ENCODE measurements around a stretch of chr10.

DNA sequence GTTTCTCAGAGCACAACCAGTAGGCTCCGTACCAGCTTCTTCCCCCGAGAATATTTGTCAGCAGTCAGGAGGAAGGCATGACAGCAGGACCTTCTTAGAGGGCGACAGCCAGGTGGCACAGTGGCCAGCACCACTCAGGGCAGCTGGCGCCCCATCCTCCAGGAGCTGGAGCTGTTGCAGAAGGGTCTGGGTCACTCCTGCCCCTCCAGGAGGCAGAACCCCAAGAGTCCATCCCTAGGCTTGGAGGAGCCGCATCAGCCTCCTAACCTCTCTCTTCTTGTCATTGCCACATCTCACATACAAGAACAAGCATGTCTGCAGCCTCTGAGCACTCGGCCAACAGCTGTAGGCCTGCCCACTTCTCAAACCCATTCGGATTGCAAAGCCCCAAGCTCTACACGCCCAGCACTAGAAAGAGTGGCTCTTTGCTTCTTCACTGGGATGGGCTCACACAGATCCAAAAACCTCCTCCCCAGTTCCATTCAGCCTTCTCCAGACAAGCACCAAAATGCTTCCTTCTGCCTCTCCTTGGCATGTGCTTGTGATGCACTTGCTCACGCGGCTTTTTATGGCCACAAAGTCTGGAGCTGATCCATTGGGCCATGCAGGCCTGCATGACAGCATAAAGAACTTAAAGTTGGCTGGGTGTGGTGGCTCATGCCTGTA lies 47.8 kb downstream of the CALML3 start:
- PRO-cap, result no peak

DNA sequence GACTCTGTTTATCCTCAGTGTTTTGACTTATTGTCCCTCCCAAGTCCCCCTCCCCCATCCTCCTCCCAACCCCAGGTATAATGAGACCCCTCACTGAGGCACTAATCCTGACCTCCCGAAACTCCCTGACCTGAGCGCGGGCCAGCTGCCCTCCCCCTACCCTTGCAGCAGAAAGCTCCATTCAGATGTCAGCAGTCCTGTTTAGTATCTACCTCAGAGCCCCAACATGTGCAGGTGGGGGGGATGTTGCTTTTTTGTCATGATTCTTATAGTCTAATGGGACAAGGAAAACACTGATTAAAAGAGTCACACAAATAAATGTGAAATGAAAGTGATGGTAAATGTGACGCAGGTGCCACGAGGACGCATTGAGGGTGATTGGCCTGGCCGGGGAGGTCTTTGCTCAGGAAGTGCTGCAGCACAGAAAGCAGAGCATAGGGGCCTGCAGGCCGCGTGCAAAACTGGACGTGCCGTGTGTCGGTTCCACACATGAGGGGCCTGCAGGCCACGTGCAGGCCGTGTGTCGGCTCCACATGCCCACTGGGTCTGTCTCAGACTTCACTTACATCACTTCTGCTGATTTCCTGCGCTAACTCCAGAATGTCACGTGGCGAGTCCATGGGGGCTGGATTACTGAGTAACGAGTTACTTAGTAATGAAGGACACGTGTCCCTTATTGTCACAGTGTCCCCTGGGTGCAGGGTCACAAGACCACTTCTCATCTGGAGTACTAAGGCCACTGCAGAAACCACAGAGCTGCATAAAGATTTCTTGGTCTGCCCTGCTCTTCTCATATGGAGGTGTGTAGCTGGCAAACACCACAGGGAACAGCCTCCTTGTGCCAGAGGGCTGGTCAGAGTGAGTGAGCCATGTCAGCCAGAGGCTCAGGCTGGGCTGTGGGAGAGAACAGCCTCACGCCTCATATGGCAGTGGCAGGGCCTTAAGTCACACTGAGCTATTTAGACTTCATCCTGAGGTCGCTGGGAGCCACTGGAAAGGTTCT lies 61.0 kb downstream of the GDI2 start:
- PRO-cap, result bidirectional peak, plus-strand start at position 274 of the sequence, minus-strand start outside the sequence

GRCh38 chr10:5811337-5811801 lies 1.9 kb downstream of the GDI2 start:
- PRO-cap, result no peak

DNA sequence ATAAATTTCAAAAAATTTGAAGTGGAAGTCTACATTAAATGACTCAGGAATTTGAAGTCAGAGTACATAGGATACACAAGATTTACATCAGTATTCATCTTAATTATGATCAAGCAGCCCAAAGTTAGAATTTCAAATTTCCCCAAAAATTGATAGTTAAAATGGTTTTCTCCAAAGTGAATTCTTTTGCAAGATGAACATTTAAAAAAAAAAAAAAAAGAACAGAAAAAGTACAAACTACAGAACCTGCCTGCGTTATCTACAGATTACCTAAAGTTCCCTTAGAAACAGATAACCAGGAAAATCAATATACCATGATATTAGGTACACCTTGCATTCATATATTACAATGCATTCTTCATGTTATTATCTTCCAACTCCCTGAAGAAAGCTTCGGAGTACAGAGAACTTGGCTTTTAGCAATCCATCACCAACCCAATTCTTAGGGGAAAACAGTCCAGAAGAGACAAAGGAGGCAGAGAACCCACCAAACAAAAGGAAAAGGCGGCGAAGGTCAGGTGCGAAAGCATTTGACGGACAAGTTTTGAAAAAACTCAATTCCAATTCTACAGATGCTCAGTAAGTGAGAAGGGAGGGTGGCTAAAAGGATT lies 1.1 kb downstream of the GDI2 start:
- PRO-cap, result bidirectional peak, plus-strand start at position 490 of the sequence, minus-strand start at position 454 of the sequence

GRCh38 chr10:5902793-5903304 lies 12.8 kb downstream of the FBH1 start:
- PRO-cap, result no peak

- PRO-cap, result no peak
Measured at GRCh38 chr10:5950273-5950864, 27.0 kb downstream of the IL15RA start.

GRCh38 chr10:5959981-5960836 lies 17.1 kb downstream of the IL15RA start:
- PRO-cap, result no peak

DNA sequence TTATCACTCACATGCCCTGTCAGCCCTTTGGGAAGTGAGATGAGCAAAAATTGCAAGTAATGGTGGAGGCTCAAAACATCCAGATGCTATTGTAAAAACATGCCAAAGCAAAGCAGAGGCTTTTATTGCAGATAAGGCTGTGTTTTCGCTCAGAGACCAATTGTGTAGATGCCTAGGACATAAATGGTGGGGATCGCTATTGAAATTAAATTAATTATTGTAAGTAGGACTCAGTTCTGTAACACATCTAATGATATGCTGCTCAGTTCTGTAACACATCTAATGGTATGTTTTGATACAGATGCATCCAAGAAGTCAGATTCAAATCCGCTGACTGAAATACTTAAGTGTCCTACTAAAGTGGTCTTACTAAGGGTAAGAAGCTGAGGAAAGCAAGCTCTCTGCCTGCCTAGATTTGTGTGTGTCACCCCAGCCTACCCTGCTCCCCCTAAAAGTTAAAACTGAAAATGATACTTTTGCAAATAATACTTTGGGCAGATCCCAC lies 24.4 kb downstream of the RBM17 start:
- PRO-cap, result no peak

DNA sequence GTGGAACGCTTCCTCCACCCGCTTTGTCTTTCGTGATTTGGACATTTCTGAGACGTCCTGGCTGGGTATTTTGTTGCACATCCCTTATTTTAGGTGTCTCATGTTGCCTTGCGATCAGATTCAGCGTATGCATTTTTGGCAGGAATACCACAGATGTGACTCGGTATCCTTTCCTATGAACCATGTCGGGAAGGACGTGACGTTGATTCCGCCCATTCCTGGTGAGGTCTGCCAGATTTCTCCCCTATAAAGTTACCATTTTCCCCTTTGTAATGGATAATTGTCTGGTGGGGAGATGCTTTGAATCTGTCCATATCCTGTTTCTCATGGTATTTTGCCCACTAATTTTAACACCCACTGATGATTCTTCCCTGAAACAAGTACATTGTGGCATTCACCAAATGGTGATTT lies 49.6 kb downstream of the RBM17 start:
- PRO-cap, result no peak

DNA sequence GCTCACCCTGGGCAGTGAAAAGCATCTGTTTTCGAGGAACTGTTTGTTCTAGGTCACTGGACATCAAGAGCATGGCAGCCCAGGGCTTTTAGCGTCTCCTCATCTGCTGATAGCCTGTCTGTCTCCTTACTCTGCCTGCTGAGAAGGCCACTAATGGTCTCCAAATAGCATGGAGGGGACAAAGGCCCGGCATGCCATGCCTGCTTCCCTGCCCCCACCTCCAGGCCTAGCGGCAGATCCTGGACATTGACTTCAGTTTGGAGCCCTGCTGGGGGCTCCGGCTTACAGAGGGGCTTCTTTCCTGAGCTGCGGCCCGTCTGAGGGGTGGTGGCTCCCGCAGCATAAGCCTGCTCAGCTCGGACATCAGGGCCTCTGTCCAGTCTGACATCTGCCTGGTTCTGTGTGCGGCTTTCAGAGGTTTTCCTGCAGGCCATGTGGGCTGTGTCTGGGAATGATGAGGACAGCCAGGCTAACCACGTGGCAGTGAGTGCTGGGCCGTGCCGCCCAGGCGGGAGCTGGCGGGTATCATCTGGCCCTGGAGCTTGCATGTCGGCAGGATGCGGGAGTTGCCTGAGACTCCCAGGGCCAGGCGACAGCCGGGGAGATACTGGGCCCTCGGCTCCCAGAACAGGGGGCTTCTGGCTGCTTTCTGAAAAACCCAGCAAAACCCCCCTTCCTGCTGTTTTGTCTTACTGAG lies 9.1 kb downstream of the PFKFB3 start:
- PRO-cap, result no peak

DNA sequence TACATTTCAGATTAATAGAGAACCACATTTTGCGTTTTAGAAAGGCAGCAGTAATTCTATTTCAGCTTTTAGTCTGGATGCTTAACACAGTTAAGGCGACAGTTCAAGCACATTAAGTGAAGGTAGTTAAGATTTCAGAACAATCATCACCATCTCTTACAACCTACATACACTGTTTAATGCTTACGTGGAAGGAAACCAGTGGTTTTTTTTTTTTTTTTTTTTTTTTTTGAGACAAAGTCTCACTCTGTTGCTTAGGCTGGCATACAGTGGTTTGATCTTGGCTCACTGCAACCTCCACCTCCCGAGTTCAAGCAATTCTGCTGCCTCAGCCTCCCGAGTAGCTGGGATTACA lies 89.0 kb downstream of the PFKFB3 start:
- PRO-cap, result no peak

- PRO-cap, result no peak
Measured at GRCh38 chr10:6312676-6312875, 109.8 kb downstream of the PFKFB3 start.

DNA sequence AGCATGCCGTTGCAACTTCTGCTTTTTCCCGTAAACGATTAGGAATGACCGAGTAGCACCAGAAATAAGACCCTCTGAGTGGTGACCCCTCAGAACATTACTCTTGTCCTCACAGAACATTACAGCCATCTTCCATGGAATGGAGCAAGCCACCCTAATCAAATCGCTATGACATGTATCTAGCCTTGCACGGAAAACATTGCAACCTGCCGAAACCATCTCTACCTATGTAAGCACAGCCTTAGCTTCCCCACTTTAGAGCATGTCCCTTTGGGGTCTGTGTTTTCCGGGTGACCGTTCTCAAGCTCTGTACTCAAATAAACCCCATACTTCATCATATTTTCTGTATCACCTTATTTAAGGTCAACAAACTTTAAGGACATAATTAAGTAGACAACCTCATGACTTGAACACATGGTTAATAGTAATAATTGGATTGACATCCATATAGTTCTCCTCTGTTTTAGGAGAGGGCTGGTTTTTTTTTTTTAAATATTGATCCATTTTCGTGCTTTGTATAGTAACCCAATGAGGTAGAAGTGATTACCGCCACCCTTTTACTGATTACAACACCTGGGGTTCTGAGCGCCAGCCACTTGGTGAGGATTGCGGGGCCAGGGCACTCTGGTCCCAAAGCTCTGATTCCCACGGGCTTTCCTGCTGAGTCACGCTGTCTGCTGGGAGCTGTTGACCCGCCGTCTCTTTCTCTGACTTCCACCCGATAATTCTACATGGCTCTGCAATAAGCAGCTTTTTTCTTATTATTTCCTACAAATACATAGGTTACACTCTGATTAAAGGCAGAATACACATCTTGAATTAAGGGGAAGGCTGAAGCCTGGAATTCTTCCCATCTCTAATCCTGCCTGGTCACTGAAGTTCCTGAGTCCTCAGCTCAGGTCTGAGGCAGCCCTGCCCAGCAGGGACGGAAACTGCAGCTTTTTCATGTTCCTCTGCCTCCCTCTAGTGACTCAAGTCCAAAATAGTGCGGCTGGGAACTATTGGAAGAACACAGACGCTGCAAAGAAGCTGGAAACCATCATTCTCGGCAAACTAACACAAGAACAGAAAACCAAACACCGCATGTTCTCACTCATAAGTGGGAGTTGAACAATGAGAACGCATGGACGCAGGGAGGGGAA lies 178.7 kb downstream of the PRKCQ start:
- PRO-cap, result unidirectional peak, minus-strand start at position 875 of the sequence

DNA sequence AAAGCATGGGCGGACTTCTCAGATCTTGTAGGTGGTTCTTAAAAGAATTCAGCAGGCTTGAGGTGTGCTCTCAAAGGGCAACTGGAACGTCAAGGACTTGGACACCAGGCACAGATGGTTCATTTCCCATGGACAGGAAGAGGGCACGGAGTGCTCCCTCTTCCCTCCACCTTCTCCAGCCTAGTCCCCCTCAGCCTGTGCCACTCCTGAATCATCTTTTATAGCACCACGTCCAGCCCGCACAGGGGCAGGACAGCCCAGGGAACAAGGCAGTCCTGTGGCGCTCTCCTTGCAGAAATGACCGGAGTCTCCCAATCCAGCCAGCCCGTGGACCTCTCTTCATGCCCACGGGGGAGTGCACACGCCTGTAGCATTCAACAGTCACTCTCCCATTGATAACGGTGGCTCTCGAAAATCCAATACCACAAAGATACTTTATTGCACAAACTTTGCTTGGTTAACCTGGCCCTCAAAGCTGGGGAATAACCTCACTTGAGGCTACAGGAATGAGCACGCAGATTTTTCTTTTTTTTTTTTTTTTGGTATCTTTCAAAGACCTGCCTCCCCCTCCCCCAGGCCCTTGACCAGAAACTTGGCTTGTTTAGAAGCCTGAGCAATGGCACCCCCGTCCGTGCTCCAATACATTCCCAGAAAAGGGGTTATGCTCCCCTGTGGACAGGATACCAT lies 808 bp downstream of the PRKCQ start:
- PRO-cap, result no peak

DNA sequence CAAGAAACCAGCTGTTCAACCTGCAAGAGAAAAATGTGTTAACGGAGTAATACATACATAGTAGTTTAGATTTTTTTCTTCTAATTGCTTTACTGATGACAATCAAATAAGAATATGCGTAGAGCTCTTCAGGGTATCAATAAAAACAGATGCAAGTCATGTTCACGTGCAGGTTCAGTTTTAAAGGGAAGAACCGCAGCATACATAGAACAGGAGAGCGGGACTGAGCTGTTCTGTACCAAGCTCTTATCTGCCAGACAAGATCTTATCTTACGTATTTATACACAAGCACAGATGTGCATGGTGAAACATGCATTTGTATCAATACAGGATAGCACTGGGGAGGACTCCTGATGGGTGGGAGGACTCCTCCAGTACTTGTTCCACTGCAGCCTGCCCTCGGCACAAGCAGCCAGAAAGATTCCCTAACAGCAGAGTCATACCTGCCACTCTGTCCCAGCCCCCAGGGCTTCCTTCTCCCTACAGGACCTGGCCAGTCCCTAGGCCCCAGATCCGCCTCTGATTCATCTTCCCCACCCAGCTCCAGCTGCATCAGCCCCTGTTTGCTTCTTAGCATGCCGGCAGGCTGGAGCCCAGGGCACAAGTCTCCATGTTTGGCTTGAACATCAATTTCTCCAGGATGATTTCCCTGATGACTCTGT lies 13.1 kb upstream of the PRKCQ start:
- PRO-cap, result no peak

DNA sequence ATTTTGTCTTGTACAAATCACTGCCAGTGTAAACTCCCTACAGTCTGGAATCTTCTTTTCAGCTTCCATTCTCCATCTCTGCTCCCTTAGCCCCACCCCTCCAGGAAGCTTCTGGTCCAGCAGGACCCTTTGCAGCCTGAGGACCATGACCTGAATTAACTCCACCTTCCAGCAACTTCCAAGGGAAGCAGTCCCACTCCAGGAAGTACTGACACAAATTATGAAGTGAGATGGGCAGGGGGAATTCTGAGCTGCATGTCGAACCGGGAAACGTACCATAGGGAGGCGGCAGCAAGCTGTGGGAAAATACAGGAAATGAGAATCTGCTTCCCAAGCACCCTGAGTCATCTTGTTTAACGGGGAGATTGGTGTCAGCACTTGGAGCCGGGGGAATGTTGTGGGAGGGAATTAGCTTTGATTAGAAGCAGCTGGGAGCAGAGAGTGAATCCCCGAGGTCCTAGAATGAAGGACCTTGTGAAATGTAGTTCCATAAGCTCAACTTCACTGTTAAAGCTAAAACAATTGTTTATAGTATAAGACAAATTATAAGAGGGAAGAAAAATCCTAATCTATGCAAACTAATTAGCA lies 141.3 kb upstream of the PRKCQ start:
- PRO-cap, result no peak

- PRO-cap, result no peak
Measured at GRCh38 chr10:6756074-6756442, 176.0 kb upstream of the PRKCQ start.

DNA sequence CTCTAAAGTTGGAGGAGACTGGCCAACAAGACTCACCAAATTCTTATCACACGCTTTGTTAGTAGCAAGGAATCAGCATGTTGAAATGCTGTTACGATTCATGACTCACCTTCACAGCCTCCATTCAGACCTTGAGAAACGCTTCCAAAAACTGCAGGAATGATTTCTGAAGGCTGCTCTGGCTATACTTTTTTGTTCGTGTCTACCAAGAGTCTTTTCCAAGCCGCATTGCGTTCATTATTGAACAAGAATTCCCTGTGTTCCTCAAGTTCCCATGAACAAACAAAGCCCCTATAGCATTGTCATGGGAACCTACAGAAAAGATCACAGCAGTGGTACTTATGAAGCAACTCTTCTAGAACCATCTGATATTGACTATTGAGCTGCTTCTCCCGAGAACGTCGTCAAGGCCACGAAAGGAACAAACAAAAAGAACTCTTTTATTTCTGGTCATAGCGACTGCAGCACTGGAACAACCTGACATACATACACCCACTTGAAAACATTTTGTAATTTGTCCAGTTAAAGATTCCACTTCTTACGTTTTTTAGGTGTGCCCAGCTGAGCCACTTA lies 291.2 kb downstream of the SFMBT2 start:
- PRO-cap, result no peak

GRCh38 chr10:7333594-7334474 lies 77.0 kb downstream of the SFMBT2 start:
- PRO-cap, result no peak

DNA sequence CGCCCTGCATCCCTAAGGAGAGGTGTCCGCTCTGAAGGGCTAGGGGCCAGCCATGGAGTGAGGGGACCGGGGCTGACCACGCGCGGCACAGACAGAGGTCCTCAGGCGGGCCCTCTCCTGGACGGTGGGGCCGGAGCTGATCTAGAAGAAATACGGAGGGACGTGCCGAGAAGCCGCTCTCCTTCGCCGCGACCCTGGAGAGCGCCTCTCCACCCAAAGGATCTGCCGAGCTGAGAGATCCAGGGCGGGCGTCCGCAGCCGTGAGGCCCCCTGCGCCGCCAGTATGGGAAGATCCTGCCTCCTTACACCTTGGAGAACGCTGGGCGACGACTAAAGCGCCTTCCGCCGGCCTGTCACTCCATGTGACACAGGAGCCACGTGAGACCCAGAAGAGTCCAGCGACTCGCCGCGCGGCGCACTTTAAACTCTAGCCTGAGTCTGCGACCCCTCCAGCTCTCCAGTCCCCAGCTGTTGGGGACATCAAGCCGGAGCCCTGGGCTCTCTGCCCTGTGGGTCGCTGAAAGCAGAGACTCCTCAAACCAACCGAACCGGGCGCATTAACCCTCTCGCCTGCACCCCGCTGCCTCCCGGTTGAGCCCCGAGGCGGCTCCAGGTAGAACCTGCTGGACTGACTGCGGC lies 1.5 kb upstream of the SFMBT2 start:
- PRO-cap, result no peak